Non-pigmented ciliary epithelial cell (primary cell): ENCODE measurements around the gene MFSD11.

GRCh38 chr17:76264348-76265028 is 660 bp upstream of the UBALD2 start:
- RRBS: no CpG with 5 or more reads among the region's 15 CpGs

GRCh38 chr17:76271113-76271603 is 6.0 kb downstream of the UBALD2 start:
- RRBS: no CpG with 5 or more reads among the region's 11 CpGs

DNA sequence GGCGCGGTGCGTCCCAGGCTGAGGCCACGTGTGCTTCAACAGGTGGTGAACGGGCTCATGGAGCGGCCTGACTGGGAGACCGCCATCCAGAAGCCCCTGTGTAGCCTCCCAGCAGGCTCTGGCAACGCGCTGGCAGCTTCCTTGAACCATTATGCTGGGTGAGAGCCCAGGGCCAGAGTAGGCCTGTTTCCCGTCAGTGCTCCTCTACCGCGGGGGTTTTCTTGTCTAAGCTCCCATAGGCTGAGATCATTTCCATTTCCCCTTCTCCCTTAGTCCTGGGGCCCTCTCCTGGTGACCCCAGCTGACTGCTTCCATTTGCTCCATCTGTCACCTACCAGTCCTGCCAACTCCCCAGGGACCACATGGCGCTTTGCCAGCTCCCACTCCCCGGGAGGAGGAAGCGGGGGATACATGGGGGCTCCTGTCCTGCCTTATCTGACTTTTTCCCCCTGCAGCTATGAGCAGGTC is 2.0 kb downstream of the SPHK1 start:
- RRBS: no CpG with 5 or more reads among the region's 15 CpGs

DNA sequence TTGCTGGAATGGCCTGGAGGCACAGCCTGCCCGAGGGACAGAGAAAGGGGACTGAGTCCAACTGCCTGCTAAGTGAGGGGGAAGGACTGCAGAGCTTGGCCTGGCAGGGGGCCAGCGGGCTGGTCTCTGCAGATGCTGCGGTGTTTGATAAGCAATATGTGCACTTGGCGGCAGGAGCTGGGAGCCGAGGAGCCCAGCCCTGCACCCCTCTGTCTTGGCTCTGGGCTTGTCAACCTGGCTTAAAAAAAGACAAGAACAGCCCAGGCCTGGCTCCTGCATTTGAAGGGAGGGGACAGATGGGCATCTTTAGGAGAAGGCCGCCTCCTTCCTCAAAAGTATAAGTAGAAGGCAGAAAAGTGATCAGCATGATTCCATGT is 30.2 kb downstream of the SPHK1 start:
- RRBS: no CpG with 5 or more reads among the region's 6 CpGs

- RRBS: no CpG with 5 or more reads among the region's 7 CpGs
Observed at GRCh38 chr17:76426679-76427396, 26.1 kb downstream of the UBE2O start.

GRCh38 chr17:76534893-76535559 is 2.5 kb downstream of the CYGB start:
- RRBS: no CpG with 5 or more reads among the region's 5 CpGs

DNA sequence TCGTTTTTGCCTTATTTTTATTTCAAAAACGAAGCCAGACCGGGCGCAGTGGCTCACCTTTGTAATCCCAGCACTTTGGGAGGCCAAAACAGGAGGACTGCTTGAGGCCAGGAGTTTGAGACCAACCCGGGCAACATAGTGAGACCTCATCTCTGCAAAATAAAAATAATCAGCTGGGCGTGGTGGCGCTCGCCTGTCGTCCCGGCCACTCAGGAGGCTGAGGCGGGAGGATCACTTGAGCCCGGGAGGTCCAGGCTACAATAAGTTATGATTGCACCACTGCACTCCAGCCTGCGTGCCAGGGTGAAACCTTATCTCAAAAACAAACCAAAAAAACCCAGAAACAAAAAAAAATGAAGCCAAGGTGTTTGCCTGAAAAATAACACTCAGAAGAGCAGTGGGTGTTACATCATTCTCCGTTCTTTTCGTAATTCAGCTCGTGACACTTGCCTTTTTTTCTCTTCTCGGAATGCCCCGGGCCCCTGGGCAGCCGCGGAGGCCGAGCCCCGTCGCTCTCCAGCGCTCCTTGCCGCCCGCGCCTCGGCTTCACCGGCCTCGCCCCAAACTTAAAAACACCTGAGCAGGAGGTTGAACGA is 17.0 kb downstream of the PRCD start:
- RRBS: 24% methylated on average over 11 of the region's 31 CpGs

DNA sequence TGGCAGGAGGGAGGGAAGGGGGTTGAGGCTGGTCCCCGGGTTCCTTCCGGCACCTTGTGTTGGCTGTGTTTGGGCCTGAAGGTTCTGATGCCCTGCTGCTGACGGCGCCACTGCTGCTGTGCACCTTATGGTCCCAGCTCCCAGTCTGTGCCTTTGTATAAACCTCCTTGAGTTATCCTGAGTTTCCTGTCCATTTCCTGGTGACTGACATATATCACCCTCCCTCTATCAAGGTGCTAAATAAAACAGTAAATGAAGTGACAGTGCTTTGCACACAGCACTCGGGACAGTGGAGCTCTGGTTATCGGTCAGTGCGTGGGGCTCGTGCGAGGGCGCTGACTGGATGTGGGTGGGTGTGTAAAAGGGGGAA is 17.4 kb downstream of the ST6GALNAC2 start:
- RRBS: no CpG with 5 or more reads among the region's 10 CpGs

DNA sequence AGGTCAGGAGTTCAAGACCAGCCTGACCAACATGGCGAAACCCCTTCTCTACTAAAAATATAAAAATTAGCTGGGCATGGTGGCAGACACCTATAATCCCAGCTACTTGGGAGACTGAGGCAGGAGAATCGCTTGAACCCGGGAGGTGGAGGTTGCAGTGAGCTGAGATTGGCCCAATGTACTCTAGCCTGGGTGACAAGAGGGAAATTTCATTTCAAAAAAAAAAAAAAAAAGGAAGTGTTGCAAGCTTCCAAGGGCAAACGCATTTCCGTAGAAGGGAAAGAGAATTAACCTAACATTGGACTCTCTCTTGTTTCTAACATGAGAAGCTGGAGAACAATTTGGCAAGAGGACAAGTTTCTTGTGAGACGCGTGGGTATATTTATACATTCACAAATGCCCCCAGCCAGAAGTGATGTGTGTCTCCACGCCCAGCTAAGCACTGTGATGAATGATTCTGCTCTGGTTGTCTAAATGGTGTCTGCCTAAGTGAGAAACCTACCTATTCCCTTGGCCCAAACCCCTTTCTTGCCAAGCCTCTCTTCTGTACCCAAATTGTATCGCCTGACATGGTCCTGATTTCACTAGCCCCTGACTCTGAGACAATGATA is 14.0 kb upstream of the ST6GALNAC2 start:
- RRBS: no CpG with 5 or more reads among the region's 9 CpGs

DNA sequence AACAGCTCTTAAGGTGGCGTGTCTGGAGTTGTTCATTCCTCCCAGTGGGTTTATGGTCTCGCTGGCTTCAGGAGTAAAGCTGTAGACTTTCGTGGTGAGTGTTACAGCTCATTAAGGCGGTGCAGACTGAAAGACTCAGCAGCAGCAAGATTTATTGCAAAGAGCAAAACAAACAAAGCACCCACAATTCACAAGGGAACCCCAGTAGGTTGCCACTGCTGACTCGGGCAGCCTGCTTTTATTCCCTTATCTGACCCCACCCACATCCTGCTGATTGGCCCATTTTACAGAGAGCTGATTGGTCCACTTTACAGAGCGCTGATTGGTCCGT is 28.5 kb upstream of the ST6GALNAC2 start:
- RRBS: no CpG with 5 or more reads among the region's 7 CpGs

- RRBS: 75% methylated on average over 1 of the region's 12 CpGs
Observed at GRCh38 chr17:76631508-76632537, 11.7 kb downstream of the ST6GALNAC1 start.

DNA sequence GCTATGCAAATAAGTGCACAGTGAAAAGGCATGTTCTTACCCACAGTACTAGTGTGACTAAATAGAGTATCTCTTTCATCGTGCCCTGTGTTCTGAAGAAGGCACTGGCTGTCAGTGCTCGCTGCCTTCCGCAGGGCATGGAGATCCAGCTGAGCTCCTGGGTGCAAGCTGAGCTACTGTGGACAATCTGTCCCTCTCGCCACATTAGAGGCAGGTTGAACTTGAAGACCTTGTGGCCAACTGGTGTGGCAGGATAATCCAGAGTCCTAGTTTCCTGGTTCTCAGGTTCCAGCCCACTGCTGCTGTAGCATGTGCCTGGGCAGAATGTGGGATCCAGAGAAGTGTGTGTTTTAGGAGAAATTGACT is 1.9 kb upstream of the ST6GALNAC1 start:
- RRBS: no CpG with 5 or more reads among the region's 4 CpGs

GRCh38 chr17:76685882-76686276 is 24.9 kb downstream of the MXRA7 start:
- RRBS: no CpG with 5 or more reads among the region's 7 CpGs

- RRBS: no CpG with 5 or more reads among the region's 22 CpGs
Observed at GRCh38 chr17:76697267-76698222, 13.2 kb downstream of the MXRA7 start.

DNA sequence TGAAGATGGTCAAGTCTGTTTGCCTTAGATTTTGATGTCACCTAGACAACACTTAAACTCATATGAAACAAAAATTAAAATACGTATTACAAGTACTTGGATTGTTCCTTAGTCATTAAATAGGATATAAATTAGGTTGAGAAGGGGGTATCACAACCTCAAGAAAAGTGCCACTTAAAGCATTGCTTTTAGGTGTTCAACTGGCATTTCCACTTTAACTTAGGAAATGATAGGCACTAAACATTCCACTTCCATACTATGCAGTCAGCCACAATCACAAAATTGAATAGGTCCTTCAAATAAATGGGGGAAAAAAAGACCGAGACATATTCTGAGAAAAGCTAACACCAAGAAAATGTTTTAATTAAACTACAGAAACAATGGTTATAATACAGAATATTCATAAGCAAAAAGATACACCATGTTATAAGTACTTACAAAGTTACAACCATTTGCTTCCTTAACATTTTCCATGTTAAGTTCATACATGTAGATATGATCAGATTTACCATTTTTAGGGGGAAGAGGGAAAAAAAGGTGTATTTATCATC is 3.3 kb downstream of the SRSF2 start:
- RRBS: no CpG with 5 or more reads among the region's 2 CpGs

- RRBS: 2% methylated on average over 45 of the region's 79 CpGs
Observed at GRCh38 chr17:76737459-76738536, at the start of gene MFSD11. Gene MFSD11, plus strand, starts transcription at chr17:76738119.

DNA sequence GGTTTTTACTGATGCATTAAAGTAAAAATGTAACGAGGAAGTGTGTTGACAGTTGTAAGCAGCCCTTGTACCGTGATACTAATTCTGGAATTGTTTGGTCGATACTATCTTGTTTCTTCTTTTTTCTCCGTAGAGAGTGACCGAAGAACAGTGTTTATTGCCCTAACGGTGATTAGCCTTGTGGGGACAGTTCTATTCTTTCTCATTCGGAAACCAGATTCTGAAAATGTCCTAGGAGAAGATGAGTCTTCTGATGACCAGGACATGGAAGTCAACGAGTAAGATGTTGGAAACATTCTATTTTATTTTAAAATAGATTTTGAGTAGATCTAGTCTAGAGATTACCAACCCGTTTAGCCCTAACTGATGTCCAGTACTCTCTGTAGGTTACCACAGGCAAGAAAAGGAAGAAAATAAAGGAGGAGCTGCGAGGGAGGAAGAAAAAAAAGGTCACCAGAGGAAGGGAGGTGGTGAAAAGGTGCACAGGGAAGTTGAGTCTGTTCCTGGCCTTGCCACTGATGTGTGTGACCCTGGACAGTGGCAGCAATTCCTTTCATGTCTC is 6.4 kb downstream of the MFSD11 start:
- RRBS: no CpG with 5 or more reads among the region's 10 CpGs

GRCh38 chr17:76751903-76752521 is 14.1 kb downstream of the MFSD11 start:
- RRBS: no CpG with 5 or more reads among the region's 7 CpGs

DNA sequence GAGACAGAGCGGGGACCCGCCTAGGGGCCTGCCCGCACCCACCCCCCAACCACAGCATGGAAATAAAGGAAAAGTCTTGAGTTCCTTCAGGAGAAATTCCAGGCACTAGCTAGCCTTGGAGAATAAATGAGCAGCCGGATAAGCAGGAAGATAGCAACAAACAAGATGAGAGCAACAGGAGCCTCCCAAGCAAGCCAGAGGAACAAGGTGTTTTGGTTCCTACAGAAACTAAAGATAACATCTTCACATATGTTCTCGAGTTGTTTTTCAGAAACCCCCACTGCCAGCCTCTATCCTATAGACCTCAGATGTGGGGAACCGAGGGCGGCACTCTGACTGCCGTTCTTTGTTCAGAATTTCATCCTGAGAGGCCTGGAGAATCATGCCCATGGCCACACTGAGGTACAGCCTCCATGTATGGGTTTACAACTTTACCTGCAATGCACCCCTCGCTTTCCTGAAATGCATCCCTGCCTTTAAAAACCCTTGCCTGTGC is 129.1 kb downstream of the MGAT5B start:
- RRBS: no CpG with 5 or more reads among the region's 9 CpGs

DNA sequence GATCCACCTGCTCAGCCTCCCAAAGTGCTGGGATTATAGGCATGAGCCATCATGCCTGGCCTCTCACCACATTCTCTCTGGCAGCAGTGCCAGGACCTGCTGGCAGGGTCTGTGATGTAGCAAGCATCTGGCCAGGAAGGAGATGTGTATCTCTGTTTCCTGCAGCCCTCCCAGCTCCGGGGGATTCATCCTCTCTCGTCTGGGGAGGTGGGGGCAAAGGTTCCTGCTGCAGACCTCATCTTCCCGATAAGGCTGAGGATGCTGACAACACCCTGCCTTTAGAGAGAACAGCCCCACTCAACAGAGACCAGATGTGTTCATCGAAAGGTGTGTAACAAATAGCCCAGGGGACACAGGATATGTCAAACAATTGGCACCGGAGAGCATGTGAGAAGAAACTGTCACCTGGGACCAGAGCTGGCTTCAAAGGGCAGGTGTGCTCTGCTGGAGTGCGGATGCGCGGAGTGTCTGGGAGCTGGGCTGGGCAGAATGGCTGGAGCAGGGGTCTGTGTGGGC is 54.8 kb upstream of the SEC14L1 start:
- RRBS: no CpG with 5 or more reads among the region's 8 CpGs